ENCODE measurements around a stretch of chr10.

GRCh38 chr10:131626653-131627034, 274.2 kb upstream of the PPP2R2D start:
CAGE:
- cytosol, long polyA minus RNA = no peak
- cytosol, long polyA plus RNA = no peak
- long polyA plus RNA = no peak
- nucleus, long polyA minus RNA = no peak
- nucleus, long polyA plus RNA = no peak

DNA sequence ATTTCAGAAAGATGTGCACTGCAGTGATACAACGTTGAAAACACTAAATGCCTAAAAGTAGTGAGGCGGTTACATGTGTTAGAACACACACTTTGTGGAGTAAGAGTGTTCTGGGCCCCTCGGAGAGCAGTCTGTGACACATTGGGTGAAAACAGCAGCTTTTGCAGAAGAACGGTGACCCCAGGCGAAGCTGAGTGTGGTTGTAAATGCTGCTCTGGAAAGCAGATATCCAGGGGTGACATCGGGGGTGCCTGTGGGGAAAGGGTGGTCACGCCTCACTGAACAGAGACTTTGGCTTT, 13.7 kb downstream of the PPP2R2D start:
CAGE:
- cytosol, long polyA minus RNA = no peak
- cytosol, long polyA plus RNA = no peak
- long polyA plus RNA = no peak
- nucleus, long polyA minus RNA = no peak
- nucleus, long polyA plus RNA = no peak

DNA sequence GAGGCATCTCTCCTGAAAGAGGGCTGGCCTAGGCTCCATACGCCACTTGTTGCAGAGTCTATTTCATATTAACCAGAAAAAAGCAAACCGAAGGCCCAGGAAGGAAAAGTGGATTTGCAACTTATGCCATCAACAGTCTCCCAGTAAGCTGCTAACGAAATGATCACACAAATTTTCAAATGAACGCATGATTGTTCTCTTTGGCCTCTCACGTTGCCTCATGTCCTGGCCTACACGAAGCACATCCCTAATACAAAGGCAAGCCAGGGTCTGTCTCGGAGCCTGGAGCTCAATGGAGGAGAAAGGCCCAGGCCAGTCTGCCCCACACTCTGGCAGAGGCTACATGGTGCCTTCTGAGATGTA, 6.1 kb downstream of the BNIP3 start:
CAGE:
- cytosol, long polyA minus RNA = no peak
- cytosol, long polyA plus RNA = no peak
- long polyA plus RNA = no peak
- nucleus, long polyA minus RNA = no peak
- nucleus, long polyA plus RNA = no peak

DNA sequence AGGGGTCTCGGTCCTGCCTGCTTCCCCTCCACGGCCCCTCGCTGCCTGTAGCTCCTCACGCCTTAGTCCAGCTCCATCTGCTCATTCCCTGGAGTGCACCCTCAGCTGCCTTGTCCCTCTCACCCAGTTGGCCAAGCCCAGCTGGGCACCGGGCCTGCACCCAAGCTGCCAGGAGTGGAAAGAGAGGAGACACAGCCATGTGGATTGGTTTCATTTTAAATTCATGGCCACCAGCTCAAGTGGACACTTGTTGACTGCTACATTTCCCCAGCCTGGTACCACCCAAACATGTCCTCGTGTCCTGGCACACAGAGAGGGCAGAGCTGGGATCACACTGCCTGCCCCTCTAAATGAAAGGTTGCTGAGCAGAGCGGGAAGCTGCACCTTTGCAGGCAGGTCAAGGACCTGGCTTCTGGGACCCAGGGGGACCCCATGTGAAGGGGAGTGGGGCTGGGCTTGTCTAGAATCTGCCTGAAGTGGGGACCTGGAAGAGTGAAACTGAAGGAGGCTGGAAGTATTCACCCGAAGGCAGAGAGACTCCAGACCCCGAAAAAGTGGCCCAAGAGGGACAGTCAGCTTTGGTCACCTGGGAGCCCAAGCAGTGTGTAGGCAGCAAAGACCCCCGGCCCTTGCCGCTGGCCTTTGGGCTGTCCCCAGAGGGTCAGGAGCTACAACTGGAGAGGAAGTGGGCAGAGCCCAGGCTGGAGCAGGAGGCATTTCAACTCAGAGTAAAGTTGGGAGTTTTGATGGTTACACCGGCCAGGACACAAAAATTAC, 15.0 kb upstream of the BNIP3 start:
CAGE:
- cytosol, long polyA minus RNA = no peak
- cytosol, long polyA plus RNA = no peak
- long polyA plus RNA = no peak
- nucleus, long polyA minus RNA = no peak
- nucleus, long polyA plus RNA = no peak

GRCh38 chr10:131997332-131998304, 15.9 kb upstream of the BNIP3 start:
CAGE:
- cytosol, long polyA minus RNA = no peak
- cytosol, long polyA plus RNA = no peak
- long polyA plus RNA = no peak
- nucleus, long polyA minus RNA = no peak
- nucleus, long polyA plus RNA = no peak

DNA sequence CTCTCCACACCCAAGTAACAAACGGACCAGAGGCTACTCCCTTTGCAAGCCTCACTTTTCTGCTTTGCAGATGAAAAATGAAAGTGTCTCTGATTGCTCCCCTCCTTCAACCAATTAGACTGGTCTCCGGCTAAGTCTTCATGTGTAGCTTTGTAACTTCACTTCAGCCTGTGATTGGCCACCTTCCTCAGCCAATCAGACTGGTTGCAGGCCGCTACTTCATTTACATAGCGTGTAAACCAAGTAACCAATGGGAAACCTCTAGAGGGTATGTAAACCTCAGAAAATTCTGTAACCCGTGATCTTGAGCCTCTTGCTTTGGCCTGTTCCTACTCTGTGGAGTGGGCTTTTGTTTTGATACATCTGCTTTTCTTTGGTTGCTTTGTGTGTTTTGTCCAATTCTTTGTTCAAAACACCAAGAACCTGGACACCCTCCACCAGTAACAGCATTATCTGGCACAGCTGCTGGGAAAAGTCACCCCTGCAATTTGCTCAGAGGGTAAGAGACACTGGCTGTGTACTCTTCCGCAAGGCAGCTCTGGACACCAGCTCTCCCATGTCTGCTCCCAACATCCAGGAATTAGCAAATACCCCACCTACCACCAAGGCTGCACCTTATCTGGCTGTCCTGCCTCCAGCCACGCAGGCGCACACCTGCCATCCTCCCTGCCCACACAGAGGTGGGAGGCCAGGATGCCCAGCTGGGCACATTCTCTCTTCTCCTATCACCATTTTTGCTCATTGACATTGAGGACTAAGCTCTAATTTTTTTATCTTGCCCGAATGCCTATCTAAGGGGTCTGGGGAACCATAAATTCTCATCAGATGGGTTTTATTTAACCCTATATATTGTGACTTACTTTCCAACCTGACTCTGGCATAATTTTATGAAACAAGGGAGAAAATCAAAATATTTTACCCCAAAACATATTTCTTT, 20.1 kb upstream of the BNIP3 start:
CAGE:
- cytosol, long polyA minus RNA = no peak
- cytosol, long polyA plus RNA = no peak
- long polyA plus RNA = no peak
- nucleus, long polyA minus RNA = no peak
- nucleus, long polyA plus RNA = no peak

GRCh38 chr10:132035875-132036868, 29.6 kb upstream of the JAKMIP3 start:
CAGE:
- cytosol, long polyA minus RNA = no peak
- cytosol, long polyA plus RNA = no peak
- long polyA plus RNA = no peak
- nucleus, long polyA minus RNA = no peak
- nucleus, long polyA plus RNA = no peak

GRCh38 chr10:132162923-132163573, 23.7 kb upstream of the DPYSL4 start:
CAGE:
- cytosol, long polyA minus RNA = no peak
- cytosol, long polyA plus RNA = no peak
- long polyA plus RNA = no peak
- nucleus, long polyA minus RNA = no peak
- nucleus, long polyA plus RNA = no peak

DNA sequence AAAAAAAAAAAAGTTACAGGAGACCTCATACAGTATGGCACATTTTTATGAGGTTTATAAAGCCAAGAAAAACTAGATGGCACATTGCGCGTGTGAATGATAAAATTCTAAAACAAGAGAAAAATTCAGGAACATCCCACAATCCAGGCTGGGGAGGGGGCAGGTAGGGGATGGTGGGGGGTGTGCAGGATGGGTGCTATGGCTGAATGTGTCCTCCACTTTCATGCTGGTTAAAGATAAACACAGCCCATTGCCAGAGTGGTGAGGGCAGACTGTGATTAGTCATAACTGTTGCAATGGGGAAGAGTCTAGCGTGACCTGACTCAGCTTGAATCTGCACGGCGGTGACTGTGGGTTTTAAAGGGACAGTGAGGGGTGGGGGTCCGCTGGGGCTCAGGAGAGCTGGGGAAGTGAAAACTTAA, 12.0 kb upstream of the LRRC27 start:
CAGE:
- cytosol, long polyA minus RNA = no peak
- cytosol, long polyA plus RNA = no peak
- long polyA plus RNA = no peak
- nucleus, long polyA minus RNA = no peak
- nucleus, long polyA plus RNA = no peak

GRCh38 chr10:132347752-132348486, 15.9 kb downstream of the LRRC27 start:
CAGE:
- cytosol, long polyA minus RNA = no peak
- cytosol, long polyA plus RNA = no peak
- long polyA plus RNA = no peak
- nucleus, long polyA minus RNA = no peak
- nucleus, long polyA plus RNA = no peak

DNA sequence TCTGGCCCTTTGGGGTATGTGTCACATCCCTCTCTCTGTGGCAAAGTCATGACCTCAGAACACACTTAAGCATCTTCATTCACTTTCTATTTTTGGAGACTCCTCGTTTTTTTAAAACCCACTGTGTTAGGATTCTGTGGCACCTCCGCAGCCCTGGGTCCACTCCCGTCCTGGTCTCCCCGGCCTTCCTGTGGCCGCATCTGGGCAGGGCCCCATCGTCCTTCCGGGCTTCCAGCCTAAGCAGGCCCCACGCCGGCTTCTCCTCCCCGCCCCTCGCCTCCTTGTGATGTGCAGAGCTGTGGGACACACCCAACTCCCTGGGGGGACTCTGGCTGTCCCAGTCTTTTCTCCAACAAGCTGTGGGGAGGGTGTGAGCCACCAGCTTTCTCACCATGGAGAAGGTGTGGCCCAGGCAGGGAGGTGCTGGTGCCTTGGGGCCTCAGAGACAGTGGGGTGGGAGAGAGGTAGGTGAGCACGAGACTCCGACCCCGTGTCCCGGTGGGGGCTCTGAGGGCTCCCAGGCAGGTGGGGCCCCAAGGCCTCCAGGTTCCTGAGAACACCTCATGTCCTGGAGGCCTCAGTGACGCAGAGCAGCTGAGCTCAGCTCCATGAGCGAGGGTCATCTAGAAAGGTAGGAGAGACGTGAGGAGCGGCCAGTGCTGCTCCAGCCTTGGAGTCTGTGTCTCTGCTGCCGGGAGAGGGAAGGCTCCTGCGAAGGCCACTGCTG, 16.6 kb downstream of the PWWP2B start:
CAGE:
- cytosol, long polyA minus RNA = no peak
- cytosol, long polyA plus RNA = no peak
- long polyA plus RNA = no peak
- nucleus, long polyA minus RNA = no peak
- nucleus, long polyA plus RNA = no peak

DNA sequence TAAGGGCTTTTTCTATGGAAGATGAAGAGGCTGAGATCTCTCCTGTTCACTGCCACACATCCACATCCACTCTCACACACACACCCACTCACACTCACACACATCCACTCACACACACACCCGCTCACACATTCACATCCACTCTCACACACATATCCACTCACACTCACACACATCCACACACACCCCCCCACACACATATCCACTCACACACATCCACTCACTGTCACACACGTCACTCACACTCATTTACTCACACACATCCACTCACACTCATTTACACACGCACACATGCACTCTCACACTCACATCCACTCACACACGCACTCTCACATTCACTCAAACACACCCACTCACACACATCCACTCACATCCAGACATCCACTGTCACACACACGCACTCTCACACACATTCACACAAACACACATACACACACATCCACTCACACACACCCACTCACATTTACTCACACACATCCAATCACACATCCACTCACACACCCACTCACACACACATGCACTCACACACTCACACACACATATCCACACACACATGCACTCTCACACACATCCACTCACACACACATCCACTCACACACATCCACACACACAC, 18.2 kb downstream of the PWWP2B start:
CAGE:
- cytosol, long polyA minus RNA = no peak
- cytosol, long polyA plus RNA = no peak
- long polyA plus RNA = no peak
- nucleus, long polyA minus RNA = no peak
- nucleus, long polyA plus RNA = no peak

DNA sequence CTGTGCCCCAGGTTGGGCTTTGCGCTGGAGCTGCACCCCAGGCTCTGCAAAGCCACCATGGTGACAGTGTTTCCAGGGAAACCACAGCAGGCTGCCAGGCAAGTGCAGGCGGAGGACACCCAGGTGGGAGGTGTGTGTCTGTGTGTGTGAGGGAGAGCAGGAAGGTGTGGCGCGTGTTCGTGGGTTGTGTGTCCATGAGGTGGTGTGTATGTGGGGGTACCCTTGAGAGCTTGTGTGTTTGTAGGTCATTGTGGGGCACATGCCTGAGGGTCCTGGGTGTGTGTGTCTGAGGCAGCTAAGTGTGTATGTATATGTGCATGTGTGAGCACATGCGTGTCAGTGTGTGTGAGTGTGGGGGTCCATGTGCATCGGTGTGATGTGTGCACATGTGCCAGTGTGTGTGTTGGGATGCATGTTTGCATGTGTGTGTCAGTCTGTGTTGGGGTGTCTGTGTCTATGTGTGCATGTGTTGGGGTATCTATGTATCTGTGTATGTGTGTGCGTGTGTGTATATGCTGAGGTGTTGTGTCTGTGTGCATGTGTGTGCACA, 33.1 kb downstream of the PWWP2B start:
CAGE:
- cytosol, long polyA minus RNA = no peak
- cytosol, long polyA plus RNA = no peak
- long polyA plus RNA = no peak
- nucleus, long polyA minus RNA = no peak
- nucleus, long polyA plus RNA = no peak

DNA sequence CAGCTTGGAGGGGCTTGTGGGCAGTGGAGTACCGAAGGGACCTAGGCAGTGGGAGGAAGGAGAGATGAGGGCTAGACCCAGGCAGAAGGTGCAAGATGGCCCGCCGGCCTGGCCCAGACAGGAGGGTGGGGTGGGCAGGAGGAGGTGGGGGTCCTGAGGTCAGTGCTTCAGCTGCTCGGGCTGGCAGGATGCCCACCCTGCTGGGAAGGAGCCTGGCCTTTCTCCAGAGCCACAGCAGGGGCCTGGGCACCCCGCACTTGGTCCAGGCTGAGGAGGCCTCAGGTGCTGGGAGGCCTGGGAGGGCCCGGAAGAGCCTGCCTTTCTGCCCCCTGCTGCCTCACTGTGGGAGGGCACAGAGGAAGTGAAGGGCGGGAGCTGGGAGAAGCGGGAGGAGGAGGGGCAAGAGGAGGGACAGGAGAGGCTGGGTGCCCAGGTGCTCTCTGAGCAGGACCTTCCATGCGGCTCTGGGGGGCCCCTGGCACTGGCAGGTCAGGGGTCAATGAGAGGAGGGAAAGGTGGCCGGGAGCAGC, 49.7 kb downstream of the PWWP2B start:
CAGE:
- cytosol, long polyA minus RNA = no peak
- cytosol, long polyA plus RNA = no peak
- long polyA plus RNA = no peak
- nucleus, long polyA minus RNA = start-site peak on the plus strand centred at position 417 of the sequence, 53 bp wide, 8 reads
- nucleus, long polyA plus RNA = no peak

CAGE:
- cytosol, long polyA minus RNA = no peak
- cytosol, long polyA plus RNA = no peak
- long polyA plus RNA = no peak
- nucleus, long polyA minus RNA = no peak
- nucleus, long polyA plus RNA = no peak
These were observed 61.9 kb downstream of the PWWP2B start for GRCh38 chr10:132458853-132459439.

CAGE:
- cytosol, long polyA minus RNA = no peak
- cytosol, long polyA plus RNA = no peak
- long polyA plus RNA = no peak
- nucleus, long polyA minus RNA = no peak
- nucleus, long polyA plus RNA = no peak
These were observed 69.7 kb upstream of the INPP5A start for GRCh38 chr10:132467637-132468507.

DNA sequence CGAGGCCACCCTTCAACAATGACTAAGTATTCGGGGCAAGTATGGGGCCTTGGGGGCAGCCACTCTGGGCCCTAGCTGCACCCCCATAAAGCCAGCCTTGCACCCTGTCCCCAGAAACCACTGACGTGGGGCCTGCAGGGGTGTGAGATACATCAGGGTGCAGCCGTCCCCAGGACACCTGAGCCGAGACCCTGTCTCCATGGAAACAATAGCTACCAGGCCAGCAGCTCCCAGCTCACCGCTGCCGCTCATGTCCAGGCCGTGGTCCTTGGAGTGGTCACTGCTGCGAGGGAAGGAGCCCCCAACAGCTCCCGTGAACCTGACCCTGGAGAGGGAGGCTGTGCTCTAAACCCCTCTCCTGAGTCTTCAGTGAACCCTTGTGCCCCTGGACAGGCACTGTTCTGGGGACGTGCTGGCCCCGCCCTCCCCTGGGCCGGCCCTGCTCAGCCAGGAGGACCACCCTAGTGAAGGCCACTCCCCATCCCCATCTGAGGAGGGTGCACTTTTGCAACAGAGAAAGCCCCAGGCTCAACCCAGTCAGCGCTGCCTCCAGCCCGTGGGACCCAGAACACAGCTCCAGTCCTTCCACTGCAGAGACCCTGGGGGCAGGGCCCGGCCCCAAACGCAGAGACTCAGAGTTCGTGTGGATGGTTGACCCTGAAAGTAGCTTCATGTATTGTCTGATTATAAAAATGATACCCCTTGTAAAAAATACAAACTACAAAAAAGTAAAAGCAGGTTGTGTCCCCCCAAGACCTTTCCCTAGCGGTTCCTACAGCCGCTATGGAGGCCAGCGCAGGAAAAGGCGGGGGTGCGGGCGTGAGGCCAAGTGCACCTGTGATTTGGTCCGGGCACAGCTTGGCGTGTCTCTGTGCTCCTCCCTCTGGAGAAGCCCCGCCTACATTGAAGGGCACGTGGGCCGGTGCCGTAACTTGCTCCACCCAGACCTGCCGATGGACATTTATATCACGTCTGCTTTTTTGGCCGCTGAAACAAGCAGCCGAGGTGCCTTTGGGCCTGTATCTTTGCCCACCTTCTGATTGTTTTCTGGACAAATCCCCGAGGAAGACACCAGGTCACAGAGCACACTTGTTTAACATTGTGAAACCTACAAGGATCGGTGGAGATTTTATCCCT, 19.3 kb upstream of the INPP5A start:
CAGE:
- cytosol, long polyA minus RNA = no peak
- cytosol, long polyA plus RNA = no peak
- long polyA plus RNA = no peak
- nucleus, long polyA minus RNA = no peak
- nucleus, long polyA plus RNA = no peak

CAGE:
- cytosol, long polyA minus RNA = no peak
- cytosol, long polyA plus RNA = no peak
- long polyA plus RNA = no peak
- nucleus, long polyA minus RNA = no peak
- nucleus, long polyA plus RNA = no peak
These were observed 17.2 kb upstream of the INPP5A start for GRCh38 chr10:132520404-132520867.

CAGE:
- cytosol, long polyA minus RNA = no peak
- cytosol, long polyA plus RNA = no peak
- long polyA plus RNA = no peak
- nucleus, long polyA minus RNA = no peak
- nucleus, long polyA plus RNA = no peak
These were observed 9.3 kb downstream of the INPP5A start for GRCh38 chr10:132546504-132547671.

GRCh38 chr10:132571039-132571554, 33.5 kb downstream of the INPP5A start:
CAGE:
- cytosol, long polyA minus RNA = no peak
- cytosol, long polyA plus RNA = no peak
- long polyA plus RNA = no peak
- nucleus, long polyA minus RNA = no peak
- nucleus, long polyA plus RNA = no peak